ENCODE data around the genes NFKB2, TRIM8 and AS3MT.

GRCh38 chr10:101834259-101834868 is 9.2 kb downstream of the KCNIP2 start:
- PRO-cap, result no peak

GRCh38 chr10:102001318-102001951 is 54.5 kb downstream of the ARMH3 start:
- PRO-cap, result no peak

DNA sequence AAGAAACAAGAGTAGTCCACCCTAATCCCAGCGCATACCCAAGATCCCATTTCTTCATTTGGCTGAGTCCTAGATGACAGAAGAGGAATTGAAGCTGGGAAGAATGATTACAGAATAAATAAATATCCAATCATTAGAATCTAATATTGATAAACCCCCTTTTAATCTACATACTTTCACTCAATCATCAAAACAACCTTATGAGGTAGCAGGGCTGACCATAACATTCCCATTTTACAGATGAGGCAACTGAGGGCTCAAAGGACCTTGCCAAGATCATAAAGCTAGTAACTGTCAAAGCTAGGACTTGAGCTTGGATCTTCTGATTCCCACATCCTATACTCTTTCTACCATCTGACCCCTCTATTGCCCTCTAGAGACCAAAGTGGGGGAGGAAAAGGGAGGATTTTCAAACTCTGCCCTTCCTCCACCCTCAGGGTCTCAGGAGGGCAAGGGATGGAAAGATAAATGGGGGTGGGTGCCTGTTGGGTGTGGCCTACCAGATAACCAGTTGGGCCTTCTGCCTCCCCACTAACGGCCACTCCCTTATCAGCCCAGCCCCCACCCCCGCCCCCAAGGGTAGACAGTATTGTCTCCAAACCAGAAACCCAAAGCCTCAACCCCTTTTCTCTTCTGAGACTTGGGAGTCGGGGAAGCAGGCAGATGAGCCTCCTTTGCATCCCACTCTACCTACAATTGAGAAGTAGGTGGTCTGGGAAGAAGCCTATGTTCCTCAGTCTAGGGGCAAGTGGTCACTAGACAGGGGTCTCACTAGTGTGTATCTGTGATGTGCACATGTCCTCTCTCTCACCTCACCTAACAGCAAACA is 7.9 kb downstream of the LDB1 start:
- PRO-cap, result no peak

GRCh38 chr10:102116886-102117502 is 3.2 kb downstream of the LDB1 start:
- PRO-cap, result no peak

DNA sequence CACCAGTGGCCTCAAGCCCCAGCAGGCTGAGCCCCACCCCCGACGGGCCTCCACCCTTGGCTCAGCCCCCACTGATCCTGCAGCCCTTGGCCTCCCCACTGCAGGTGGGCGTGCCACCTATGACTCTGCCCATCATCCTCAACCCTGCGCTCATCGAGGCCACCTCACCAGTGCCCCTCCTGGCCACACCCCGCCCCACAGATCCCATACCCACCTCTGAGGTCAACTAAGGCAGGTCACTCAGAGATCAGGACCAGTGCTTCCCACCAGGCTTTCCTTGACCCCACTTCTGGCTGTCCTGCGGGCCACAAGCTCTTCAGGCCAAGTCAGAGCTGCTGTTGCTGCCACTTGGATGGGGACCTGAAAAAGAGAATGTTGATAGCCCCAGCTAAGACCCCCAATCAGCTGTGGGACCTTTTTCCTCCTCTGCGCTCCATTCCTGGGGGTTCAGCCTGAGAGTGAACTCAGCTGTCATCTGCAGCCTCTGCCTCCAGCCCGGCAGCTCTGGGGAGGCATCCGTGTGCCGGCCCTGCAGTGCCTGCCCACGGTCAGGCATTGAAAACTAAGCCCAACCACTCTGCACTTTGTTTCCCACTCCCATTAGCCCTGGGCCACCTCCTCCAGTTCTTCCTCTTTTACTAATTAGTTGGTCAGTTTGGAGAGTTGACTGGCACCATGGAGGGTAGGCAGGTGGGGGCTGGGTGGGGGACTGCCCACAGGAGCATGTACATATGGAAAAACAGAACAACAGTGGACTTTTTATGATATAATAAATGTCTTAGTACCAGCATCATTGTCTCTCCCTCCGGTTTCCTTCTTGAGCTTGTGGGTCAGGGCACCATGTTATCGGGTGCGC is 13.2 kb upstream of the NFKB2 start:
- PRO-cap, result no peak

- PRO-cap, result bidirectional peak, plus-strand start at chr10:102395705, minus-strand start at chr10:102395556
These were observed at the start of gene NFKB2 for GRCh38 chr10:102394873-102395819. Gene NFKB2, plus strand, starts transcription at chr10:102395705.

DNA sequence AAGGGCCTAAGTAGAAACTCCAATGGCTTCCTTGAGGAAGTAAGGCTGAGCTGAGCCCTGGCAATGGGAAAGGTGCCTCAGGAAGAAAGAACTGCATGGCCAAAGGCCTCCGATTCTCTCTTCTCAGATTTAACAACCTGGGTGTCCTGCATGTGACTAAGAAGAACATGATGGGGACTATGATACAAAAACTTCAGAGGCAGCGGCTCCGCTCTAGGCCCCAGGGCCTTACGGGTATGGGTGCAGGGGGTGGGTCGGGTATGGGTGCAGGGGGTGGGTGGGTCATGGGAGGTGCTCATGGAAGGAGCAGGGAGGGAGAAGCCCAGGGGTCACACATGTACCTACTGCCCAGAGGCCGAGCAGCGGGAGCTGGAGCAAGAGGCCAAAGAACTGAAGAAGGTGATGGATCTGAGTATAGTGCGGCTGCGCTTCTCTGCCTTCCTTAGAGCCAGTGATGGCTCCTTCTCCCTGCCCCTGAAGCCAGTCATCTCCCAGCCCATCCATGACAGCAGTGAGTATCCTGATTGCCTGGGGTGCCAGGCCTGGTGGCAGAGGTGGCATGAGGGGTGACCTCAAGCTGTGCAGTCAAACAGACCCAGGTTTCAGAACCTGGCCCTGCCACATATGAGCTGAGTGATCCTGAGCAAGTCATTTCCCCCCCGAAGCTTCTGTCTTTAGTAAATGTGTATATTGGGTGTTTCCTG is 1.8 kb downstream of the NFKB2 start:
- PRO-cap, result no peak

- PRO-cap, result no peak
These were observed 9.9 kb downstream of the PSD start for GRCh38 chr10:102408684-102409152.

- PRO-cap, result no peak
These were observed 47.8 kb upstream of the TRIM8 start for GRCh38 chr10:102596454-102596818.

GRCh38 chr10:102621401-102622153 is 22.7 kb upstream of the TRIM8 start:
- PRO-cap, result no peak

DNA sequence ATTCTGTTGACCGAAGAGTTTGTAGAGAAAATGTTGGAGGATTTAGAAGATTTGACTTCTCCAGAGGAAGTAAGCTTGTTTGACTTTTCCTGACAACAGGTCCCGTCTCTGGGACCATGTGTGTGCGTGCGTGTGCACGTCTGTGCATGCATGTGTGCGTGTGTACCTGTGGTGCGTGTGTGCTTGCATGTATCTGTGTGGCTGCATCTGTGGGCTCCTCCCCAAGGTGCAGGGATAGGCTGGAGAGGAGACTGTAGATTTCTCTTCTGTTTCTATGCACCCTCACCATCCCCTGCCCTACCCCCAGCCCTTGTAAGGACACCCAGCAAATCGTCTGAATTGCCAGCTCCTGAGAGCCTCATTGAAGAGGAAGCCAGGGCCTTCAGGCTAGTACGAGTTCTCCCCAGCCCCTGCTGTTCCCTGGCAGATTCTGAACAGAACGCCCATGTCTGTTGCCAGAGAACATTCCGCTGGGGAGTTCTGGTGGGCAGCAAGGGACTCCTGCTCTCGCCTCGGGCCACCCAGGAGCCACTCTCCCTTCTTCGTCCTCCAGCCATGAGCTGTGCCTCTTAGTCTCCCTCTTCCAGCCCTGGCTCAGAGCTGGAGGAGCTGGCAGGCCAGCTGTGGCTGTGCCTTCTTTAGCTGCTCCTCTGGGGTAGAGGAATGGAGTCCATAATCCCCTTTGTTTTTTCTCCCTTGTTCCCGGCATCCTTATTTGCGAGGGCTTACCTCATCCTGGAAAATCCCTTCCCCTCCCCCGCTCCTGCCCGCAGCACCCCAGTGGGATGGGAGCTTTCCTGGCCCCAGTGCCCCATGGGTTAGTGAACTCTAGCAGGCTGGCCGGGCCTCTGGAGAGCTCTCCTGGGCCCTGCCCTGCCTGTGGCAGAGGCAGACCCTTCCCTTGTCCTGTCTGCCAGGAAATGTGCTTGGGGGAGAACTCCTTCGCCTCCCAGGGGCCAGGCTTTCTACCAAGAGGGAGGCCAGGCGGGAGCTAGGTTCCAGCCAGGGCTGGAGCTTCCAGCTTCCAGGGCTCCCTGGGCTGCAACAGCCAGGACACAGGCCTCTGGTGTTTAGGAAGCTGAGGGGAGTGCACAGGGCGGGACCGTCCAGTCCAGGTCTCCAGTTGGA is 16.7 kb upstream of the TRIM8 start:
- PRO-cap, result unidirectional peak, plus-strand start at position 328 of the sequence; bidirectional peak, plus-strand start at position 437 of the sequence, minus-strand start at position 432 of the sequence; bidirectional peak, plus-strand start at position 814 of the sequence, minus-strand start at position 652 of the sequence

DNA sequence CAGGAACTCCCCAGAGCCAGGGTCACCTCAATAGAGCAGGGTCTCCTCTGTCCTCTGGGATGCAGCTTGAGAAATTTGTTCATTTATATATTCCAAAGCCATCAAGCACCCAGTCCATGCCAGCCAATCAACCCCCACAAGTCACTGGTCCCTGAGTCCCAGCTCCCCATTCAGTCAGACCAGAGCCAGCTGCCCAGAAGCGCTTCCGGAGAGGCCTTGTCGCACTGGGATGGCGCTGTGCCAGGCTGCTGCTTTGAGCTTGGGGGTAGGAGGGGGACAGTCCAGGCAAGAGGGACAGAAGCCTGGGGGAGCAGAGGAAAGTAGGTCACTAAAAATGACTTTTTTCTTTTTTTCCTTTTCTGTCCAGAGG is 16.0 kb upstream of the TRIM8 start:
- PRO-cap, result no peak

GRCh38 chr10:102632578-102633157 is 11.6 kb upstream of the TRIM8 start:
- PRO-cap, result no peak

DNA sequence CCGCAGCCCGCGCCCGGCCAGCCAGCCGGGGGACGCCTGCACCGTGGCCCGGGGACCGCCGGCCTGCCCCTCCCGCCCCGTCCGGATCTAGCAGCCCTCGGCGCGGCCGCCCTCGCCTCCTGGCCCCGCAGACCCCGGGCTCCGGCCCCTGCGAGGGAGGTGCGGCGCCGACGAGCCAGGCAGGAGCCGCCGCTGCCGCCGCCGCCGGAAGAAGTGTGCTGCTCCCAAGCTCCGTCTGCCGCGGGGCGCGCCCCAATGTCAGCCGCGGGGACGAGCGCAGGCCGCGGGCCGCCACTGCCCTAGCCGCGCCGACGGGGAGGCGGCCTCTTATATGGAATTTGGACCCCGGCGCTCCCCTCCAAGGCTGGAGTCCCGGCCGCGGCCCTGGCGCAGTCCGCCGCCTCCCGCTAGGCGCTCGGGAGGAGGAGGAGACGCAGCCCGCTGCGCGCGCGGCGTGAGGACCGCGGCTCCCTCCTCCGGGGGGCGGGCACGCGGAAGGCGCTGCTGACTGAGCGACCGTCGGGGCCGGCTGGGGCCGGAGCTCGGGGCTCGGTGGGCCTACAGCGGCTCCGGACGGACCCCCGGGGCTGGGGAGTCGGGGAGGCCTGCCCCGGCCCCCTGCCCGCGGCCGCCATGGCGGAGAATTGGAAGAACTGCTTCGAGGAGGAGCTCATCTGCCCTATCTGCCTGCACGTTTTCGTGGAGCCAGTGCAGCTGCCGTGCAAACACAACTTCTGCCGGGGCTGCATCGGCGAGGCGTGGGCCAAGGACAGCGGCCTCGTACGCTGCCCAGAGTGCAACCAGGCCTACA is at the start of gene TRIM8:
TRIM8 (plus strand) TSS at position 495 of the 811 bp plus-strand sequence.
- PRO-cap, result bidirectional peak, plus-strand start at position 410 of the sequence, minus-strand start at position 217 of the sequence; unidirectional peak, minus-strand start at position 657 of the sequence

- PRO-cap, result no peak
These were observed 13.3 kb downstream of the TRIM8 start for GRCh38 chr10:102657657-102657868.

GRCh38 chr10:102660469-102661092 is 16.3 kb downstream of the TRIM8 start:
- PRO-cap, result no peak

DNA sequence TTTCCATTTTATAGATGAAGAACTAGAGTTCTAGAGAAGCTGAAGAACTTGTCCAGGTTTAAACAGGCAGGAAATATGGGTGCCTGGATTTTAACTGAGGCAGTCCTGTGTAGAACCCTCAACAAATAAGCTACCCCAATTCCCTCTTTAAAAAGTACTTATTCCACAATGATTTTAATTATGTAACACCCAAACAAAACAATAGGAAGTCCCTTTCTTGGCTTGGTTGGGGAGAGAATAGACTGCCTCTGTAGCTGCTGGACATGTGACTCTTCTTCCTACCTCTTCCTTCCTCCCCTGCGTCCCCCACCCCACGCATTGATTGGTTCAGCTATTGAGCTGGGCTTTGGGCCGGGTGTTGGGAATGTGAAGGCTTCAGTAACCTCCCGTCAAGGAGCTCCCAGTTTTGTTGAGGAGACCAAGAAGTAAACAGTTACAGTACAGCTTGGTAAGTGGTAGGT is 12.9 kb downstream of the SFXN2 start:
- PRO-cap, result no peak

DNA sequence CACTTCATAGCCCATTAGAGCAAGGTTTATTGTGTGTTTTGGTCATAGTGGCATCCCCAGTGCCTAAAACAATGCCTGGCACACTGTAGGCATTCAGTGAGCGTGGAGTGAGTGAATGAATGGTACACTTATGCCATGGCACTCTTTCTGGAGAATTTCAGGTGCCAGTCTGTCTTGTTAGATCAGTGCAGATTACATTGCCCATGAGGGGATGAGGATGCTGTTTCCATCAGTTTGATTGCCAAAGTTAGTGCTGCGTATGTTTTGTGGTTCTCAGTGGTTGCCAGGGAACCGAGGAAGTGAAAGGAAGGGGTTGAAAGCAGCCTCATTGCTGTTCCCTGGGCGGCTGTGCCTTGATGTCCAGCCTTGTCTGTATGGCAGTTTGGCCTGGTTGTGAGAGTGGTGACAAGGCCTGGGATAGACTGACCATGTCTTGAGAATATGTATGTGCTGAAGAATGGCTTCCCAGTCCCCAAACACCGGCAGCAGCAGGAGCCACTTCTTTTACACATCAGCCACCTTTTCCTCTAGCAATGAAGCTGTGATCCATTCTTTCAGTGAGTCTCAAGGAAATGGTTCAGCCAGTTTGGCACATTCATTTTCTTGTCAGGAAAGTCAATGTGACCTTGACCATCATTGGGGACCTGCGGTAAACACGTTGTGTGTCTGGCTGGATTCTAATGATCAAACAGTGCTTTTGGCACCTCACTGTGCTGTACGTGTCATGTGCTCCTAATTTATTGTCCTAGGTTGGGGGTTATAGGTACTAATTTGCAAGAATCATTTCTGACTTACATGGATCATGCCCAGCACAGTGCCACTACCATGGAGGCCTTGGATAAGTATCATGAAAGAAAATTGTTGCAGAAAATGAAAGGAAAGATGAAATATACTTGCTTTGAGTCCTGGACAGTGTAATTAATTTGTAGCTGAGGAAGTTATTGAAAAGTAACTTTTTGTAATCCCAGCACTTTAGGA is 30.4 kb downstream of the WBP1L start:
- PRO-cap, result no peak

DNA sequence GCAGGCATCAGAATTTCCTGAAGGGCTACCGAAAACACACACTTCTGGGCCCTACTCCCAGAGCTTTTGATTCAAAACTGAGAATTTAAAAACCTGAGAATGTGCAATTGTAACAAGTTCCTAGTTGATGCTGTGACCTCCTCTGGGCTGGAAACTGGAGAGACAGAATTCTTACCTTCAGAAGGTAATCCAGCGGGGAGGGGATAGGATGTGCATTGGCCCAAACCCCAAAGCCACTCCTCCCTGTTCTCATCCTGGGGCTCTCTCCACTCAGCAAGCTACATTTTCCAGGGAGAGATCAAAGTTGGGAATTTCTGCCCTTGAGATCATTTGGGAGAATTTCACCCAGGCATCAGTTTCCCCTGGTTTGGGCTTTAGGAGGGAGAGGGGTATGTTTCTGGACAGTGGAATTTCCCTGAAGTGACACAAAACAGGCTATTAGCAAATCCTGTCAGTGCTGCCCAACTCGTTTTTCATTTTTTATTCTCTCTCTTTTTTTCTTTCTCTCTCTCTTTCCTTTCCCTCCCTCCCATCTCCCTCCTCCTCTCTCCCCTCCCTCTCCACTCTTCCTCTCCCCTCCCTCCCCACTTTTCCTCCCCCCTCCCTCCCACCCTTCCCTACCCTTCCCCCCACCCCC is 35.8 kb downstream of the CYP17A1 start:
- PRO-cap, result no peak

GRCh38 chr10:102869023-102870347 is at the start of gene AS3MT:
Gene AS3MT, plus strand, starts transcription at chr10:102869470.
- PRO-cap, result bidirectional peak, plus-strand start at chr10:102869496, minus-strand start at chr10:102869382; bidirectional peak, plus-strand start at chr10:102869973, minus-strand start at chr10:102869933; bidirectional peak, plus-strand start at chr10:102870059, minus-strand start at chr10:102870063